SK-N-DZ (cell line): ENCODE measurements around the gene KLHL22.

RAMPAGE:
- cytosol, long total RNA: no peak
- nucleus, long total RNA: no peak
Observed at GRCh38 chr22:20111857-20112634, 3.9 kb upstream of the RANBP1 start.

GRCh38 chr22:20137487-20138404, 6.1 kb downstream of the ZDHHC8 start:
RAMPAGE:
- cytosol, long total RNA: no peak
- nucleus, long total RNA: no peak

DNA sequence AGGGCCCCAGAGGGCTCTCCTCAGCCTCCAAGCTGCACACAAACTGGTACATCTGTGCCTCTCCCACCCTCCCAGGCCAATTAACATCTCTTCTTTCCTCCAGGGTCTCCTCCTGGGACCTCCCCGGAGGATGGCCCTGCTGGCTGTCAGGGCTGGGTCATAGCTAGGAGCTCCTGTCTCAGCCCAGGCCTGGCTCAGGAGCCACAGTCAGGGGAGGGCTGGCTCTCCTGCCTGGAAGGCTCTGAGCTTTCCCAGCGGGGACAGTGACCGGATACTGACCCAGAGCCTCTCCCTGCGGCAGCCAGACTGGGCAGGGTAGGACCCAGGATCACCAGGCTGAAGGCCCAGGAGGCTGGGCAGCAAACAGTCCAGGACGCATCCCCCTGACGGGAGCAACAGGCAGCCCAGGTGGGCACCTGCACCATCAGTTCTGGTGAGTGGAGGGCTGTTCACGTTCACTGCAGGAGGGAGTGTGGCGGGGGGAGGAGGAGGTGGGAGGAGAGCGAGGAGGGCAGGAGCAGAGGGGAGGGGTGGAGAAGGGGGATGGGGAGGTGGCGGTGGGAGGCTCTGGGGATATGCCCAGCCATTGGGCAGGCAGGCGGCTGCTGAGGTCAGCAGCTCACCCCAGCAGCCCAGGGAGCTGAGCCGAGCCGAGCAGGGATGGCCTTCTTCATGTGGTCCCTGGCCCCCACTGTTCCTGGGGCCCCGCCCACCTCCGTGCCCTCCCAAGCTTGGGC, 22.0 kb downstream of the RTN4R start:
RAMPAGE:
- cytosol, long total RNA: no peak
- nucleus, long total RNA: no peak

RAMPAGE:
- cytosol, long total RNA: no peak
- nucleus, long total RNA: no peak
Observed at GRCh38 chr22:20464664-20465447, 27.2 kb upstream of the SCARF2 start.

GRCh38 chr22:20482961-20483655, 12.5 kb downstream of the KLHL22 start:
RAMPAGE:
- cytosol, long total RNA: no peak
- nucleus, long total RNA: no peak

GRCh38 chr22:20494817-20495688, 542 bp downstream of the KLHL22 start:
RAMPAGE:
- cytosol, long total RNA: no peak
- nucleus, long total RNA: no peak

DNA sequence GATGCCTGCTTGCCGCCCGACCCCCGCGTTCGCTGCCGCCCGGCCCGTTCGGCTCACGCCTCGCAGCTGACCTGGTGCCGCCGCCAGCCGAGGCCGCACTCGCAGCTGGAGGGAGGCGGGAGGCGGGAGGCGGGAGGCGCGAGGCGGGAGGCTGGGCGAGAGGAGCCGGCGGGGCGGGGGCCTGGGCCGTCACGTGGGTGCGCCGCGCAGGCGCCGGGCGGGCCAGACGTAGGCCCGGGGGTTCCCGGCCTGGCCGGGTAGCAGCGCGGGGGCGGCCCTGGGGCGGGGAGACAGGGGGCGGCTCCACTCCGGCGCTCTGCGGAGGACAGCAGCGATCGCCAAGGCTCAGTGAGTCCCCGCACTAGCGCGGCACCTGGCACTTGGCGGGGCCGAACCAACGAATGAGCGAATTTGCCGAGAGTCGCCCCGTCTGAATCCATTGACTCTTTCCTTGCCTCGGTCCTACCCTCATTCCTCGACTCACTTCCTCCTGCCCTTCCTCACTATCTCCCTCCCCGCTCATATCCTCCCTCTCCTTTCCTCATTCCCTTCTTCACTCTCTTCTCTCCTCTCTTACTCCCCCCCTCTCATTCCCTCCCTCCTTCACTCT, at the start of gene KLHL22:
Gene KLHL22, minus strand, starts transcription at position 107 of the 610 bp plus-strand sequence.
RAMPAGE:
- cytosol, long total RNA: start-site peak on the minus strand centred at position 106 of the sequence, 11 bp wide, 48 and 87 reads in 2 replicates
- nucleus, long total RNA: no peak

RAMPAGE:
- cytosol, long total RNA: no peak
- nucleus, long total RNA: no peak
Observed at GRCh38 chr22:20508582-20509228, 1.3 kb downstream of the MED15 start.

RAMPAGE:
- cytosol, long total RNA: no peak
- nucleus, long total RNA: no peak
Observed at GRCh38 chr22:20531304-20532351, 24.2 kb downstream of the MED15 start.

RAMPAGE:
- cytosol, long total RNA: no peak
- nucleus, long total RNA: no peak
Observed at GRCh38 chr22:20656724-20657018, 117.2 kb upstream of the SERPIND1 start.

RAMPAGE:
- cytosol, long total RNA: no peak
- nucleus, long total RNA: no peak
Observed at GRCh38 chr22:20657019-20657752, 116.7 kb upstream of the SERPIND1 start.

DNA sequence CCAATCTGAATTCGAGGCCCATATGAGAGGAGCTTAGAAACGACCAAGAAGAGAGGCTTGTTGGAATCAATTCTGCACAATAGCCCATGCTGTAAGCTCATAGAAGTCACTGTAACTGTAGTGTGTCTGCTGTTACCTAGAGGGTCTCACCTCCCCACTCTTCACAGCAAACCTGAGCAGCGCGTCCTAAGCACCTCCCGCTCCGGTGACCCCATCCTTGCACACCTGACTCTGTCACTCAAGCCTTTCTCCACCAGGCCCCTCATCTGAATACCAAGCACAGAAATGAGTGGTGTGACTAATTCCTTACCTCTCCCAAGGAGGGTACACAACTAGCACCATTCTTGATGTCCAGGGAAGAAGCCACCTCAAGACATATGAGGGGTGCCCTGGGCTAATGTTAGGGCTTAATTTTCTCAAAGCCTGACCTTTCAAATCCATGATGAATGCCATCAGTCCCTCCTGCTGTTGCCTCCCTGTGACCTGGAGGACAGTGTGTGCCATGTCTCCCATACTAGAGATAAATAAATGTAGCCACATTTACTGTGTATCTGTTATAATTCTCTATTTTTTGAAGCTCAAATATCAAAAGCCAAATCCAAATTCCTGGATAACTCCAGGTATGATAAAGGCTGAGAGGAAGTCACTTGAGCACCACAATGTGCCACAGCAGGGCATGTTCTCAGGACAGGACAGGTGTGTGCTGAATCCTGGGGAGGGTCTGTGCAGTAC, 13.4 kb downstream of the SERPIND1 start:
RAMPAGE:
- cytosol, long total RNA: no peak
- nucleus, long total RNA: no peak

DNA sequence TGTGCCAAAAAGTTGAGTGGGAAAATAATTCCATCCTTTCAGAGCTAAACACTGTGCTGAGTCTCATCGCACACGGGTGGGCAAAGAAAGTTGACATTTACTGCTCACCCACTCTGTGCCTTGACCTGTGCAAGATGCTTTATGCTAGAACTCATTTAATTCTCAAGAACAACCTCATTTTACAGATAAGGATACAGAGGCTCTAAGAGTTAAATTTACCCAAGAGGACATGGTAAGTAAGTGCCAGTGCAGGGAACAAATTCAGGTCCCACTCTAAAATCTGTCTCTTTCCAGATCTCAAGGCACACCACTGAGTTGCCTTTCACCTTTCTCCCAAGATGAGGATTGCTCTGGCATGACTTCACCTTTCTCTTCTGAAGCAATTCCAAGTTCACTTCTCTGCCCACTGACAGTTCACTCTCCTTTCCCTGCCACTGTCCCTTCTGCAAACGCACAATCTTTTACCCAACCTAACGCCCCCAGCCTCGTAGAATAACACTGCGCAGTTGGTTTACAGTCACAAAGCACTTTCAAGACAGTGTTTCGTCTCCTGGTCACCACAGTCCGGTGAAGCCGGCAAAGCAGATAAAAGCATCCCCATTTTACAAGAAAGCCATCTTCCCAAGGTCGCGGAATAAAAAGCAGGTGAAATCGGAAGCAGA, 947 bp downstream of the PI4KA start:
RAMPAGE:
- cytosol, long total RNA: no peak
- nucleus, long total RNA: no peak

DNA sequence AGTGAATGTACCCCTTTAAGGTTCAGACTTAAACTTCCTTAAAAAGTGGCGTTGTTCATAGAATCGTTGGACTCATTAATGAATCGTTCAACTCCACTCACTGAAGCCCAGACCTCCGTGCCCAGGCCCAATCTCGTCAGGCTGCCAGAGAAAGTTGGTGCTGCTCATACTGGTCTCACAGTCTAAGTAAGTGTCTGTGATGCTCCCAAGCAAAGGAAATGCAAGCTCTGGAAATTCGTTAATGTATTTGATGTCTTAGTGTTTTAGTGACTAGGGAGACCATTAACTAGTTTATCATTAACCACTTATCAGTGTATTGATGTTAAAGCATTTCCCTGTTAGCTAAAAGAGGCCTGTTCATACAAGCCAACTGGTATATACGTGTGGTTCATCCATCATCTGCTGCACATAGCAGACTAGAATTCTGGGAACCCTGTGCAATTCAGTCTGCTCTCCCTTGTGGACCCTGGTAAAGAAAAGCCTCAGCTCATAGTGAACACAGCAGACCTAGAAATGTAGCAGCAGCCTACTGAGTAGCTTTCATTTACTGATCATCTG, 15.9 kb upstream of the AIFM3 start:
RAMPAGE:
- cytosol, long total RNA: no peak
- nucleus, long total RNA: no peak

RAMPAGE:
- cytosol, long total RNA: no peak
- nucleus, long total RNA: no peak
Observed at GRCh38 chr22:21417891-21418327, 738 bp downstream of the HIC2 start.

GRCh38 chr22:21448842-21449664, 18.1 kb upstream of the TMEM191C start:
RAMPAGE:
- cytosol, long total RNA: no peak
- nucleus, long total RNA: no peak

RAMPAGE:
- cytosol, long total RNA: no peak
- nucleus, long total RNA: no peak
Observed at GRCh38 chr22:21620366-21621013, 9.3 kb downstream of the YDJC start.

DNA sequence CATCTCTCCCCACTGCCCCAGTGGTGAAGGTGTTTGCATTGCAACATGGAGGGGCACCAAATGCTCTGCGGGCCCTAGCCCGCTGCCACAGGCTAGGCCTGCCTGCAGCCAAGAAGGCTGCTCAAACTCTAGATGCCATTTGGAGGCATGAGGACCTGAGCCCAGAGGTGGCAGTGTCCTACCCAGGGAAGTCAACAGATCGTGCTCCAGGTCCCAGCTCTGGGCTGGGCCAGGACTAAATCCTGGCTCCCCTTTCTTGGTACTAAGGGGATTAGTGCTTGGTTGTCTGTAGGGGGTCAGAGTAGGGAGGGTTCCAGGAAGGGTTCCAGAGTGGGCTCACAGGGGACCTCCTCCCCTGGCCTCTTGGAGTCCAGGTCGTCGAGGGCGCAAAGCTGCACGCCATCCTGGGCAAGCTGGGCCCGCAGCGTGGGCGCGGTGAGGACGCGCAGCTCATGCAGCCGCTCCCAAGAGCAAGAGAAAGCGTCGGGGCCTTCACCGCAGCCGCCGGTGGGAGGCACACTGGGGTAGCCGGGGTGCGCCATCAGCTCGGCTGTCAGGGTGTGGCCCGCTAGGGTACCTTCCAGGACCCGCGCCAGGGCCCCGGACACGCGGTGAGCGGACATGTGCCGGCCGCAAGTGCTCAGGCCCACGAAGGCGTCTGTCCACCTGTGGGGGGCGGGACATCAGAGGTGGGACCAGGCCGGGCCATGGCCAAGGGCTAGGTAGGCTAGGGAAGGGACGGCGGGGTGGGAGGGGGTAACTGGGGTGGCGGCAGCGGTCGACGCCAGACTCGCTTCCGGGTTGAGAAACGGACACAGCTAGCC, 1.5 kb downstream of the YDJC start:
RAMPAGE:
- cytosol, long total RNA: no peak
- nucleus, long total RNA: no peak

DNA sequence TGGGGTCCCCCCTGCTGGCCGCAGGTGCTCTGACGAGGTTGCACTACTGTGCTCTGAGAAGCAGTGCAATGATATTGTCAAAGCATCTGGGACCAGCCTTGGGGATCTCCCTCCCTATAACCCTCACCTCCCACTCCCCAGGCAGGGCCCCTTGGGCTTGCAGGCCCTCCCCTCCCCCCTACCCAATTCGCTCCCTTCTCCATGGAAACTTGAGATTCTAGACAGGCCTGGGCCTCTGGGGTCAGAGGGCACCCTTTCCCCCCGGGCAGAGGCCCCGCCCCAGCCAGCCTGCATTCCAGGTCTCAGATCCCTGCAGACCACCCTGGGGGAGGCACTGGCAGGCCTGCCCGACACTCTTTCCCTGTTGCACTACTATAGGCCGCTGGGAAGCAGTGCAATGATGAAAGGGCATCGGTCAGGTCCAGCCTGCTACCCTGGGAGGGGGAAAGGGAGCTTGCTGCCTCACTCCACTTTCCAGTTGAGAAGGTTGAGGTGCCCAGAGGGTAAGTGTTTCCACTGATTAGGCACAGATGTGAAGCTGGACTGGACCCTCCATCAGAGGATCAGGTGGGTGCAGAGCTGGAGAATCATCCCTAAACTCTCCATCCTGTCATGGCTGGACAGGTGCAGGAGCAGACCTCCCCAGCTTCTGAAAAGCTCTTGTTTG, 11.0 kb downstream of the SDF2L1 start:
RAMPAGE:
- cytosol, long total RNA: no peak
- nucleus, long total RNA: no peak

RAMPAGE:
- cytosol, long total RNA: no peak
- nucleus, long total RNA: no peak
Observed at GRCh38 chr22:21671507-21671875, 5.7 kb downstream of the PPIL2 start.